Retinal pigment epithelial cell (primary cell): ENCODE measurements around the genes METTL3, MRPL52, MMP14 and PRMT5.

GRCh38 chr14:21503138-21504251 is 7.6 kb downstream of the METTL3 start:
- RRBS = no CpG with 5 or more reads among the region's 11 CpGs

- RRBS = 0% methylated on average over 3 of the region's 49 CpGs
Observed at GRCh38 chr14:21510271-21511401, at the start of gene METTL3. Gene METTL3, minus strand, starts transcription at chr14:21511340.

DNA sequence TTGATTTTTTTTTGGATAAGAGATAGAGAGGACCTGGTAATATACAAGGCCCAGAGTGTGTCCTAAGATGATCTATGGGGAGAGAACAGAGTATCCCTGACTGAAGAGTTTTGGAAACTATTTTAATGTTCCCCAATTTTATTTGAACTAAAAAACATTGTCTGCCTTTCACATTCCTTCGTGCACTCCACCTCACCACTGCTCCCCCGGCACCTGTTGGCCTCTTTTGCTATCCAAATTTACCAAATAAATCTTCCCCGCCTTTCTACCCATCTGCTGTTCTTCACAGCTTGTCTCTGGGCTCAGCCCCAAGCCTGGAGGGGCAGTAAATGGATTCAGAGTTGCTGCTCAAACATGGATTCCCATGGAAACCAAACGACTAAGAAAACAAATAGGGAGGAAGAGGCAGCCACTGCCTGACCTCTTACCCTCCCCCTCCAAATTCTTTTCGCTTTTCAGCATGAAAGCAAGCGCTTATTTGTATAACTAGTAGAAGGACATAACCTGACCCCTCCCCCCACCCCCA is 22.6 kb downstream of the OR10G3 start:
- RRBS = no CpG with 5 or more reads among the region's 6 CpGs

- RRBS = no CpG with 5 or more reads among the region's 3 CpGs
Observed at GRCh38 chr14:21714379-21714744, 40.7 kb upstream of the OR4E1 start.

DNA sequence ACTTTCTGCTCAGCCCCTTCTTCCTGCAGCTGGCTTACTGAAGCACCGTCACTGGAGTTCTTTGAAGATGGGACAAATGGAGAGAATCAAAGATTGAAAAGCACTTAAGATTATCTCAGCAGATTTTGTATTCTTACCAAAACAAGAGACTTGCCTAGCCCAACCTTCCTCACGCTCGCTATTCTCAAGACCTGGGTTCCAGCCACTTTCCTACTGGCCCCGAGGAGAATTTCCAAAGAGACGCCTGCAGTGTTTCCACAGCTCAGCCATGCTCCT is 123.5 kb upstream of the OR4E1 start:
- RRBS = no CpG with 5 or more reads among the region's 5 CpGs

- RRBS = no CpG with 5 or more reads among the region's 2 CpGs
Observed at GRCh38 chr14:22118453-22118856, 444.8 kb upstream of the OR4E1 start.

DNA sequence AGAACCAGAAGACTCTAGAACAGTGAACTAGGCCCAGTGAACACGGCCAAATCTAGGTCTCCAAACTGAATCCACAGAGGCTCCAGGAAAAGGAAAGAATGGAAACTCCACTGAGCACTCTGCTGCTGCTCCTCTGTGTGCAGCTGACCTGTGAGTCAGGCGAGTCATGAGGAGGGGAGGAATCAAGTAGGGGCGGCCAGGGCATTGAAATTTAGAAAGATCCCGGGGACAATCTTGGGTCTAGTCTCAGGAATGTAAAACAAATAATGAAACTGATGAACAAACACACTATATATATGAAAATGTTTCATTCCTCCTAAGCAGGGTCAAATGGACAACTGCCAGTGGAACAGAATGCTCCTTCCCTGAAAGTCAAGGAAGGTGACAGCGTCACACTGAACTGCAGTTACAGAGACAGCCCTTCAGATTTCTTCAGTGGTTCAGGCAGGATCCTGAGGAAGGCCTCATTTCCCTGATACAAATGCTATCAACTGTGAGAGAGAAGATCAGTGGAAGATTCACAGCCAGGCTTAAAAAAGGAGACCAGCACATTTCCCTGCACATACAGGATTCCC is 323.3 kb downstream of the DAD1 start:
- RRBS = no CpG with 5 or more reads among the region's 5 CpGs

DNA sequence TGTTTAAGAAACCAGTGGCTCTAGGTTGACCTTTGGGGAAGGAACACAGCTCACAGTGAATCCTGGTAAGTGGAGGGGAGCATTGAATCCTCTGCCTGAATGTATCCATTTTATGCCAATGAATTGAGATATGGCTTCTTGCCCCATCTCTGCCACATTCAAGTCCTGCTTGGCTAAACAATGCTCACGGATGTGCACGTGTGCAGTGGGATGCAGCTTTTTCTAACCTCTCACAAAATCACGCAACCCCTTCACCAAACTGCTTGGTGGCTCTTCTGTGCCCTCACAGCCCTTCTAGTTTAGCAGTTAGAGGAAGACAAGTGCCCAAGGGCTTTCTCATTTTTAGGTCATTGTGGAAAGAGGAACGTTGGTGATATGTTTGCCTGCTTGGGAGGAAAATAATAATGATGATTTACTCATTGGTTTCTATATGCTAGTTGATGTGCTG is 111.3 kb downstream of the DAD1 start:
- RRBS = no CpG with 5 or more reads among the region's 4 CpGs

DNA sequence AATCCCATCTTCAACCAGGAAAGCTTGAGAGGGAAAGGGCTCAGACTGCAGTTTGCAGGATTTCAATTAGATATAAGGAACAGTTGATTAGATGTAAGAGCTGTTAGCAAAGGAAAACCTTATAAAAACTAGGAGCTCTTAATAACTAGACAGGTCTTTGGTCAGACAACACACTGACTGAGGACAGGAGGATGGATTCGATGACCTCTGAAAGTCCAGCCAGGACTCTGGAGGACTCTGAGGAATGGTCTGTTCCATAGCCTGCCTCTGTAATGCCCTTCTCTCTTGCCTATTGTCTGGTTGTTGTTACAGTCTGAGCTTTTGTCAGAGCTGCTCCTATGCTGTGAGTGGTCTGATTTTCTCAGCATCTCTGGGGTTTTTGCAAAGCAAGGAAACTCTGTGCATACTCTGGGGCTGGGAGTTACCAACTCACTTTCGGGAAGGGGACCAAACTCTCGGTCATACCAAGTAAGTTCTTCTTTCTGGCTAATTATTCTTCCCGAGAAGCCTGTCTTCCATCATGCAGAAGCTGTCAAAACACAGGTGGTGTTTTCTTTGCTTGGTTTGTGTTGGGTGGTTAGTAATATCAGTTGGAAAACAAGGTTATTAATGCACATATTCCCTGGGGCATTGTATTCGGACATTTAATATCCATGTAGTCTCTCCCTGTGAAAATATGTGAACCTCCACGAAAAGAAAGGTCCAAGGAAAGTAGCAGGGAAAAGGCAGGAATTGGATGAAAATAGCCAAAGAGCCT is 73.6 kb downstream of the DAD1 start:
- RRBS = no CpG with 5 or more reads among the region's 6 CpGs

DNA sequence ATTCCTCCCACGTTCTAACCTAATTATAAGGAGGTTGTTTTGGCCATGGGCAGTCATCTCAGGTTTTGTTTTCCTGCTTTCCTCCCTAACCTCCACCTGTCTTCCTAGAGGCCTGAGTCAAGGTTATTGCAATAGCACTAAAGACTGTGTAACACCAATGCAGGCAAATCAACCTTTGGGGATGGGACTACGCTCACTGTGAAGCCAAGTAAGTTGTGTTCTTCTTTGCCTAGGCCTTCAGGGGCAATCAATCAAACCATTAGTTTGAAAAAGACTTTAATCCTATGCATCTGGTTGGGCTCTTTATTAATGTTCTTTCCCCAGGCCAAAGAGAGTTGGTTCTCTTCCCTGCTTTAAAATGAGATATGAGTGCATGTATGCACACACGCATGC is 72.9 kb downstream of the DAD1 start:
- RRBS = no CpG with 5 or more reads among the region's 3 CpGs

DNA sequence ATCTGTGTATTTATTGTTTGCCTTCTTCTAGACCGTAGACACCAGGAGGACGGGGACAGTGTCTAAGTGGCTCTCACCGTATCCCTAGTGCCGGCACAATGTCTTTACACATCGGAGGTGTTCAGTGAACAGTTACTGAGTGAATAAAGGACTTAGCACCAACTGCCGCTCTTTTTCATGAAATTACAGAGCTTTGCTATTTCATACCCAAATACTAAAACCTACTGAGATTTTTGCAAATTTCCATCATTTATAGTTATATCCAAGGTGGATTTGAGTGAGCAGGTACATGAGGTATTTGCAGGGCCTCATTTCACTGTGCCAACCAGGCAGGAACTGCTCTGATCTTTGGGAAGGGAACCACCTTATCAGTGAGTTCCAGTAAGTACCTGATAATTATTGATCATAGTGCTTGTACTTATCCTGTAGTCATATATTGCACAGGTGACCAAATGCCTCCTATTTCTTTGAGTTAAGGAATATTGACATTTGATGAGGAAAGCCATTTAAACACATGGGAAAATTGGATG is 59.7 kb downstream of the DAD1 start:
- RRBS = no CpG with 5 or more reads among the region's 6 CpGs

- RRBS = no CpG with 5 or more reads among the region's 24 CpGs
Observed at GRCh38 chr14:22556135-22556899, 32.7 kb downstream of the DAD1 start.

DNA sequence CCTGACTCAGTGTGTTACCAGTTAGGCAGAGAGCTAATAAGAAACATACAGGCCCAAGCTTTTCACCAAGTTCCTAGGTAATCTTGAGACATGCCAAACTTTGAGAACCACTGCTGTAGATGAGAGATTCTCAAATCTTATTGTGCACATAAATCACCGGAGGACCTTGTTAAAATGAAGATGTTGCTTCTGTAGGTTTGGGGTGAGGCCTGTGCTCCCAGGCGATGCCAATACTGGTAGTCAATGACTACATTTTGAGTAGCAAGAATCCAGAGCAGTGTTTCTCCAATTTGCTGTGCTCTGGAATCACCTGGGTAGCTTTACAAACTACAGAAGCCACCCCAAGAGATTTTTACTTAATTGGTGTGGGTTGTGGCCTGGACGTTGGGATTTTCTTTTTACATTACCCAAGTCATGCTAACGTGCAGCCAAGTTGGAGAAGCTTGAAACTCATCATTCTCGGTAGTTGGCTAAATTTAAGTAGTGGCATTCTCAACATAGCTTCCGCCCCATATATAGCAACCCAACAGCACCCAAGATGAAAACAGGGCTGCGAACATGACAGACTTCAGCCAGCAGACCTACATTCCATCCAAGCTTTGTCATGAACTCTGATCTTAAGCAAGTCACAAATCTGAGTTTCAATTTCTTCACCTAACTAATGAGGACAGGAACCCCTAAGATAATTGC is 25.1 kb downstream of the DAD1 start:
- RRBS = no CpG with 5 or more reads among the region's 7 CpGs

- RRBS = no CpG with 5 or more reads among the region's 3 CpGs
Observed at GRCh38 chr14:22572362-22573239, 16.4 kb downstream of the DAD1 start.

DNA sequence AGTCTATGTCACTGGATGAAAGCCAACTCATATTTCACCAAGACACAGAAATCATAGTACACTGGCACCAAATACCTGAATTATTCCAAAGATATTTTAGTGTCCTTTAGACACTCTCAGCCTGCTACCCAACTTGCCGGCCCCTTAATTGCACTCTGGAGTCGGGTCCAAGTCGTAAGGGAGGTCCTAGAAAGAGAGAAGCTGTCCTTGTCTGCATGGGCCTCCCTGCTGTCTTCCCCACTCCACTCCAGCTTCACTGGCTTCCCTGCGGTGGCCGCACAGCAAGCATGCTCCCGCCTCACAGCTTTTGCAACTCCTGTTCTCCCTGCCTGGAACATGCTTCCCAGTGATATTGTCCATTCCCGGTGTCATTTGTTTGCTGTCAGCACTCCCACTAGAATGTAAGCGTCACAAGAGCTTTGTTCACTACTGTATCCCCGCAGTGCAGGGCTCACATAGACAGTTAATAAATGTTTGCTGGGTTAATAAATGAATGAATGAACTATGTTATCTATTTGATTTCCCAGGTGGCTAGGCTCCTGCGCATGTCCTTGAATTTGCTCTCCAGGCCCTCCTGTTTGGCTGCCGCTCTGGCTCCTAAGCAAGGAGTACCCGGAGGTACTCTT is 5.9 kb upstream of the SLC7A7 start:
- RRBS = no CpG with 5 or more reads among the region's 12 CpGs

GRCh38 chr14:22829421-22830630 is at the start of gene MRPL52:
Gene MRPL52, plus strand, starts transcription at chr14:22829887.
- RRBS = 4% methylated on average over 4 of the region's 49 CpGs

- RRBS = no CpG with 5 or more reads among the region's 22 CpGs
Observed at GRCh38 chr14:22836083-22836780, at the start of gene MMP14. Gene MMP14, plus strand, starts transcription at chr14:22836585.

DNA sequence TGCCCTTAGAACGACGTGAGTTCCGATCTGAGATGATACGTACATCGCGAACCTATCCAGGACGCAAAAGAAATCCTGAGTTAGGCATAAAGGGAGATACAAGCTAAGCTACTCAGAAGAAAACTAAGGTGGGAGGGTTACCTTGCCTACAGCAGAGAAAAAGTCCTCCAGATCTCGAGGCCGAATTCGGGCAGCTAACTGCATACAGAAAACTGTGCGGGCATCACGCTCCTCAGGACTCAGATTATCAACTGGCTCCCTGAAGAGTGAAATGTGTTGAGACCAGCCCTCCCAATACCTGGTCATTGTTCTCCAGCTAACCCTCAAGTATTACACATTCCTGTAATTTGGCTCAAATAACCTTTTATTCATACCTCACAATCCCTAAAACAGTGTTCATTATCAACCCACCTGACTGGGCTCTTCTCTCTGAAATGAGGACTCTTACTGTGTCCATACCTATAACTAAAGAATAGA is 13.7 kb downstream of the RBM23 start:
- RRBS = no CpG with 5 or more reads among the region's 12 CpGs

DNA sequence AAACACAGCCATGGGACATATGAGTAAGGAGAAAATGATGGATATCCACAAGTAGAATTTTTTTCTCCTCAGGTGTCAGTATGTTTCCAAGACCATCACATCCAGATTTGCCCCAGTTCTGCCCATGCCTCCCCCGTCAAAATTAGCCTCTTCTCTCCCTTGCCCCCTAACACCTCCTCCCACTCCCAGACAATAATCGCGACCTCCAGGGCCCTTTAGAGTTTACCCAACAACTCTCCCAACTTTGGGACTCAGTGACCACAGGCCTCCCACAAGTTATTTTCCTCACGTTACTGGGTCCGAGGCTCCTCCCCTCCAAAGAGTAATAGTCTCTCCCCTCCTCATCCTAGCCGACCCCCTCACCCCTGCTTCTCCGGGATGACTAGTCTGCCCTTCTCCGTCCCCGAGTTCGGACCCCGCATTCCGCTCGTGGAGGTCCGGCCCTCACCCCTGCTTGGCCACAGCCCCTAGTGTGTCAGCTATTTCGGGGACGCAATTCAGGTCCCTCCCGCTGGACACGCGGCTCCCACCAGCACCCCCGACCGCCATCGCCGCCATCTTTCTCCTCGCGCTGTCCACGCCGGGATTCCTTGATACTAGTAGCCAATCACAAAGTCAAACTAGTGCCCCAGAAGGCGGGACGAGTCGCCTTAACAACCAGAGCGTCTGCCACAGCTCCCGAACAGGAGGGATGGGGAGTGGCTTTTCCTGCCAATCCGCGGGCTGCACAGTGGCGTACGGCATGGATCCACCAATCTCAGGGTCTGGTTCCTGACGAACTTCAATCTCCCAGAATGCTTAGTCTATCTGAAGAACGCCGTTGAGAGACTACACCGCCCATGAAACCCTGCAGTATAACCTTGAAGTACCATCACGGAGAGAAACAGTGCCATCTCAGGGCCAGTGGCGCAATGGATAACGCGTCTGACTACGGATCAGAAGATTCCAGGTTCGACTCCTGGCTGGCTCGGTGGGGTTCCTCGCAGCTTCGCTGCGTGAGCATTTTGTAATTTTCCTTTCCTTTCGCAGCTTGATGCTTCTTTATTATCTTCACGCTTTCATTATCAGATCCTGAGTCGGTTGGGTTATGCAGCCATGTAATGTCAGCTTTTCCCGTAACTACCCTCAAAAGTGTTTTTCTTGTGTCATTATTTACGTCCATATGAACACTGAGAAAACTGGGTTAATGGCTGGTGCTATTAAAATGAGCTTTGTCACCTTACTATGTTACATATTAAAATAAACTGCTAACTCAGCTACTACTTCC is at the start of gene PRMT5:
PRMT5 (minus strand) TSS at position 573 of the 1,267 bp plus-strand sequence.
- RRBS = 2% methylated on average over 8 of the region's 55 CpGs